HT1080 (cell line): ENCODE data around the gene MMD2.

RAMPAGE:
- cytosol, long total RNA, result no peak
- long total RNA, result no peak
- nucleus, long total RNA, result no peak
Measured at GRCh38 chr7:3159458-3159878, 115.8 kb upstream of the CARD11 start.

RAMPAGE:
- cytosol, long total RNA, result no peak
- long total RNA, result no peak
- nucleus, long total RNA, result no peak
Measured at GRCh38 chr7:3861706-3862160, 560.7 kb downstream of the SDK1 start.

GRCh38 chr7:3943146-3943675 is 642.2 kb downstream of the SDK1 start:
RAMPAGE:
- cytosol, long total RNA, result no peak
- long total RNA, result no peak
- nucleus, long total RNA, result no peak

DNA sequence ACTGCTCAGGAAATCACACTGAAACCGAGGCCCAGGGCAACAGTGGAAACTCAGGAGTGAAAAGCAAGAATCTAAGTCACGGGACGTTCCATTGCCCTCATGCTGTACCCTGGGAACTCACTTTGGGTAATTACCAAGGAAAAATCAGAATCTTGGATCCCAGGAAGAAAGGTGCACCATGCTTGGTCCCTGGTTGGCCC is 370.8 kb upstream of the FOXK1 start:
RAMPAGE:
- cytosol, long total RNA, result no peak
- long total RNA, result no peak
- nucleus, long total RNA, result no peak

DNA sequence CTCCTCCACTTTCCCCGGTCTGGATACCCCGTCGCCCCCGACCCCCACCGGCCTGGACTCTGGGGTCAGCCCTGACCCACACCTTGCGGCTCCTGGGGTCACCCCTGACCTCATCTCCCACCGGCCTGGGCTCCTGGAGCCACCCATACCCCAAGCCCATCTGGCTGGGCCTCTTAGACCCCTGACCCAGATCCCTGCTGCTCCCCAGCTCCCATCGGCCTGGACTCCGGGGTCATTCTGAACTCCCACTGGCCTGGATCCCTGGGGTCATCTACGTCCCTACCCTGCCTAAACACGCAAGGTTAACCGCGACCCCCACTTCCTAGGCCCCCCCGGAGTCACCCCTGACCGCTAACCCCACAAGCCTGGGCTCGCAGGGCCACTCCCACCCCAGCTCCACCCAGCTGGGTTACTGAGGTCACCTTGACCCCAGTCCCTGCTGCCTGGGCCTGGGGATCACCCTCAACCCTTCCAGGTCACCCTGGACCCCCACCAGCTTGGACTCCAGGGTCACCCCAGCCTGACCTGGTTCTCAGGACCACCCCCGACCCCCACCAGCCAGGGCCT is 1.1 kb downstream of the FOXK1 start:
RAMPAGE:
- cytosol, long total RNA, result no peak
- long total RNA, result no peak
- nucleus, long total RNA, result no peak

RAMPAGE:
- cytosol, long total RNA, result no peak
- long total RNA, result no peak
- nucleus, long total RNA, result no peak
Measured at GRCh38 chr7:4683872-4684621, 2.0 kb downstream of the FOXK1 start.

DNA sequence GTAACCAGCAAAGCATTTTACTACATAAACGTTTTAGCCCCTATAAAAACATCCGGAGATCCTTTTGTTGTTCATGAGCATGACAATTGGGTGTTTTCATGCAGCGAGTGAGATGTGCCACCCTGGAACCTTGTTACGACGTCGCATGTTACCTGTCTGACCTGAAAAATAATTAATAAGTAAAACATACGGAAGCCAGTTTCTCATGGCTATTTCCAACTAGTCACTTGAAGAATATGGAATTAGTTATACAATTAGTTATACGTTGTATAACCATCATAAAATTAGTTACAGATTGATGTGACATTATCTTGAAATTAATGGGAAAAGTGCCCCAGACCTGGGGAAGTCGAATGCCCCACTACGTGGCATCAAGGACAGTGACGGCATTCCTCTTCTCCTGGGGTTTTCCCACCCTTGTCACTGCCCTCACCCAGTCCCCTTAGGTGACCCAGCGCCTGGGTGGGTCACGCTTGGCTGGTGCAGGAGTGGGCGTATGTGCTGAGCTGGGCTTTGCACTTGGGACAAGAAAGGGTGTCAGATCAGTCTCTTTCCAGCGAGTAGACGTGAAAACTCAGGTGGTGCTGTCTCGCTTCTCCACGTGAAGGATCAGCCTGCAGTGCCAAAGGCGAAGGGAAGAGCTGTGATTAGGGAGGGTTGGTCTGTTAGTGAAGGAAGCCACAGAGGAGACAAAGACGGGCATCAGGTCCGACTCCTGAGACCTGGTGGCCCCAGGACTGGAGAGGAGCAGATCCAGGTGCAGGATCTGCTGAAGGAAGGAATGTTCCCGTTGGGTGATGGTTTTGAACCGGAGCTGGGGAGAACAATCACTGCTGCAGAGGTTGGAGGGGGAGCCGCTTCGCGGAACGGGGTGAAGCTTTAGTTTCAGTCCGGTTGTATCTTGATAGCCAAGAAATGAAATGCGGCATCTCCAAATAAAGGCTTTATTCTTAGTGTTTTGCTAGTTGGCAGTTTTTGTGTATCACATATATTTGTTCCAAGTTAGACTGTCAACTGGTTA is 7.6 kb downstream of the FOXK1 start:
RAMPAGE:
- cytosol, long total RNA, result no peak
- long total RNA, result no peak
- nucleus, long total RNA, result no peak

GRCh38 chr7:4692014-4692448 is 9.9 kb downstream of the FOXK1 start:
RAMPAGE:
- cytosol, long total RNA, result no peak
- long total RNA, result no peak
- nucleus, long total RNA, result no peak

DNA sequence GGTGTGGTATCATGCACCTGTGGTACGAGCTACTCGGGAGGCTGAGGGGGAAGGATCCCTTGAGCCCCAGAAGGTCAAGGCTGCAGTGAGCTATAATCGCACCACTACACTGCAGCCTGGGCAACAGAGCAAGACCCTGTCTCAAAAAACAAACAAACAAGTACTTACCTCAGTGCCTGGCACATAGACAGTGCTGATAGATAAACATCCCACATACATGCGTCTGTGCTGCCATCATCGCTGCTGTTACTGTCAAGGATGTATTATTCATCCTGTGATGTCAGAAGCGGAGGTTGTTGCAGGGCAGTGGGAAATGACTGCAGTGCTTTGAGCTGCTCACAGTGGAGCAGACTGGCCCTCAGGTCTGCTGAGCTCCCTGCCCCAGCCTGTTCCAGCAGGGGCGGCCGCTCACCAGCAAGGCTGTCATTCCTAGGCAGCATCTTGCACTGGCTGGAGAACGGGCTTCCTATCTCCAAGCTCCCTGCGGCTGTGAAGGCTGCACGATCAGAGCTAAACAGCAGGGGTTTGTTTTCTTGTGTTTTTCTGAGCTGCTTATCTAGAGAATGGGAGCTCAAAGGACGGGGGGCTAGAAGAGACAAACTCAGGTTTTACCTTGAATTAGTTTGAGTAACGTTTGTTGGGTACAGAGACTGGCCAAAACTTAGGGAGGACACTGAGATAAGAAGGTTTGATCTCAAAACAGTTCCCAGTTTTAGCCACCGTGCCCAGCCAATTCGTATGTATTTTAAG is 18.8 kb downstream of the FOXK1 start:
RAMPAGE:
- cytosol, long total RNA, result no peak
- long total RNA, result no peak
- nucleus, long total RNA, result no peak

DNA sequence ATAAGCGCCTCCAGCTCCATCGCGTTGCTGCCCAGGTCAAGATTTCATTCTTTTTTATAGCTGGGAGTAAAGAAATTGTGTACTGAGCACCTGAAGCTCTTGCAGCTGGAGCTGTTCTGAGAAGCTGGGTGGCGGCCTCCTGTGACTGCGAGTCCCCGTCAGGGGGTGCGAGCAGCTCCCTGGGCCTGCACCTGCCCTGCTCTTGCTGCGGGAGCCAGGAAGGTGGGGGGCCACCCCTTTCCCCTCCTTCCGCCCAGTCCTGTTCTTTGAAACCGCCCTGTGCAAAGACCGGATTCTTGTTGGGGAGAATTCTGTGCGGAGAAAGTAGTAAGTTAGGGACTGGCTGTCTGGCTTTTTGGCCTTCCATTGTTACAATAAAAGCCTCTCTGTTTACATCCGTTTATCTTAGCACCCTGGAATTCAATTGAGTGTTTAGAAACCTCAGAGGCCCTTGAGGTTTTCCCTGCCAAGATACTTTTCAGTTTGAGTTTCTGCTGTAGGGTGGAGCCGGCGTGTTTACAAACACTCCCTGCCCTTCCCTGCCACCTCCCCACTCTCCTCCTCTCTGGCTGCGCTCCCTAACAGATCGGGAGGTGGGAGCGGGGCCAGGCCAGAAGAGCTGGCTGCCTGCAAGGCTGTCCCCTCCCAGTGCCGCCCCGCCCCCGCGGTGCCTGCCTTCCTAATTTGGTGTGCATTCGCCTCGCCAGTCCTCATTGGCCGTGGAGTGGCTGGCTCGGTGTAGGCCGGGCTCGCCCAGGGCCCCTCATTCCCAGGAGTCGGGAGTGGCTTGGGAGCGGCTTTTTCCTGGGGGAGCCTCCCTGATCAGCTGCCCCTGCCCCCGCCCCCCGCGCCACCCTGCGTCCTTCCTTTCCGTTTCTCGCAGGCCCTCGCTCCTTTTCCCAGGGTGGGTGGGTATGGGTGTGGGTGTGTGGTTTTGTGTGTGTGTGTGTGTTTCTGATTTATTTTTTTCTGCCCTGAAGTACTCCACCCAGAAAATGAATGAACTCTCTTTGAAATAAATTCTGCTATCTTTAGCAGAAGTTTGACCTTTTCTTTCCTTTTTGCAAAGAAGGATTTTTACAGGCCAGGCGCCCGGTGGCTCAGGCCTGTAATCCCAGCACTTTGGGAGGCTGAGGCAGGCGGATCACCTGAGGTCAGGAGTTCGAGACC is 30.5 kb upstream of the AP5Z1 start:
RAMPAGE:
- cytosol, long total RNA, result no peak
- long total RNA, result no peak
- nucleus, long total RNA, result no peak

RAMPAGE:
- cytosol, long total RNA, result no peak
- long total RNA, result no peak
- nucleus, long total RNA, result no peak
Measured at GRCh38 chr7:4835583-4836178, 26.1 kb downstream of the PAPOLB start.

DNA sequence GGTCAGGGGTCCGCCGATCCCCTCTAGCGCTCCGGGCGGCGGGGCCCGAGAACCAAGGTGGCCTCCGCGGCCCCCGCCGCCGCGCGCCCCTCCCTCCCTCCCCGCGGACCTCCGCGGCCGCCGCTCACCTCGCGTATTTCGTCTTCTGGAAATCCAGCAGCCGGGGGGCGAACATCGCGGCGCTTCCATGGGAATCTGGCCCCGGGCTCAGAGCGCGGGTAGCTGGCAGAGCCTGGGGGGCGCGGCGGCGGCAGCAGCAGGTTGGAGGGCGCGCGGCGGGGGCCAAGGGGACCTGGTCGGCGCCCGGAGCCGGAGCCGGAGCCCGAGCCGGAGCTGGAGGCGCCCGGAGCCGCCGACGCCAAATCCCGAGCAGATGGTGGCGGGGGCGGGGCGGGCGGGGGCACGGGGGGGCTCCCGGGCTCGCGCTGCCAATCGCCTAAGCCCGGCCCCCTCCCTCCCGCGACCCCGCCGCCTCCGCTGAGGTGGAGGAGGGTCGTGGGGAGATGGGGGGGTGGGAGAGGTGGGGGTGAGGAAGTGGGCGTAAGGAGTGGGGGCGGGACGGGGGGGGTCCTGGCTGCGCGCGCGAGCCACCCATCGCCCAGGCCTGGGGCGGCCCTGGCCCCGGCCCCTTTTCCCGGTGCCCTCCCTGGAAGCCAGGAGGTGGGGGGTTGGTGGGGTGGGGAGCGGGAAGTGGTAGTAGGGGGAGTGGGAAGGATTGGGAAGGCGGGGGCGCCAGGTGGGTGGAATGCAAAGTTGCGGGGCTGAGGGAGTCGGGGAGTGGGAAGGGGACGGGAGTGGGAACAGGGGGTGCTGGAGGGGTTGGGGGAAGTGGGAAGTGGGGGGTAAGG is at the start of gene MMD2:
MMD2 (minus strand) TSS at position 345 of the 848 bp plus-strand sequence.
RAMPAGE:
- cytosol, long total RNA, result no peak
- long total RNA, result no peak
- nucleus, long total RNA, result no peak

DNA sequence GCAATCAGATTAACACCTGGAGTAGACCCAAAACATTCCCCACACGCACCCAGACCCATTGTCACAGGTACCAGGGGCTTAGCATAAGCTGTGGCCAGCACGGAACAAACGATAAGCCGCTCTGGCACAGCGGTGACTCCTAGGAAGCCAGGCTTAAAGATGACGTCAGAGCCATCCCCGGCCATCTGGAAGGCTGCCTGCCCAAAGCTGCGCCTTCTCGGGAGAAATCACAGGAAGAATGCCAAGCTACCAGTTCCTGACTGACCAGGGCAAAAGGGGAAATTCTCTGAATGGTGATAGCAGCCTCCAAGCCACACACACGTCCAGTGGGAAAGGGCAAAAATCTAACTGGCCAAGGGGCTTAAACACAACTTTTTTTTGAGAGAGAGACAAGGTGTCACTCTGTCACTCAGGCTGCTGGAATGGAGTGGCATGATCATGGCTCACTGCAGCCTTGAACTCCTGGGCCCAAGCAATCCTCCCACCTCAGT is 12.9 kb upstream of the WIPI2 start:
RAMPAGE:
- cytosol, long total RNA, result no peak
- long total RNA, result no peak
- nucleus, long total RNA, result no peak

RAMPAGE:
- cytosol, long total RNA, result no peak
- long total RNA, result no peak
- nucleus, long total RNA, result no peak
Measured at GRCh38 chr7:5212433-5212972, 22.5 kb downstream of the WIPI2 start.

DNA sequence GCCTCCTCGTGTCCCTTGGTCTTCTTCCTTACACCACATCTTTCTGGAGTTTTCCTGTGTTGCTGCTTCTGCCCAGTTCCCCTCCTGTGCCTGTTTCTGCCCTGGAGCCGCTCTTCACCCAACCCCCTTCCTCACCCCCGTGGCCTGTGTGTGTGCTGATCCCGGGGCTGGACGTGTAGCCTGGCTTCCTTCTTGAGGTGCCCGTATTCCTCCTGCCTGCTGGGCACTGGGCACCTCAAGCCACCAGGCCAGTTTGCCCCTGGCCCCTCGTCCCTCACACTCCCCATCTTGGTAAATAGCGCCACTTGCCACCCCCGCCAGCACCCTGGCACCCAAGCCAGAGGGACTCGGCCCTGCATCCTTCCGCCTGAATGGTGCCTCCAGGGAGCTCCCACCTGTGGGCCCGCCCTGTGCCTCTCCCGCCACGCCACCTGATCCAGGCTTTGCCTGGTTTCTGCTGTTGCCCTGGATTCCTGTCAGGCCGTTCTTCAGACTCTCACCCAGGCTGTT is 33.5 kb downstream of the WIPI2 start:
RAMPAGE:
- cytosol, long total RNA, result no peak
- long total RNA, result no peak
- nucleus, long total RNA, result no peak

DNA sequence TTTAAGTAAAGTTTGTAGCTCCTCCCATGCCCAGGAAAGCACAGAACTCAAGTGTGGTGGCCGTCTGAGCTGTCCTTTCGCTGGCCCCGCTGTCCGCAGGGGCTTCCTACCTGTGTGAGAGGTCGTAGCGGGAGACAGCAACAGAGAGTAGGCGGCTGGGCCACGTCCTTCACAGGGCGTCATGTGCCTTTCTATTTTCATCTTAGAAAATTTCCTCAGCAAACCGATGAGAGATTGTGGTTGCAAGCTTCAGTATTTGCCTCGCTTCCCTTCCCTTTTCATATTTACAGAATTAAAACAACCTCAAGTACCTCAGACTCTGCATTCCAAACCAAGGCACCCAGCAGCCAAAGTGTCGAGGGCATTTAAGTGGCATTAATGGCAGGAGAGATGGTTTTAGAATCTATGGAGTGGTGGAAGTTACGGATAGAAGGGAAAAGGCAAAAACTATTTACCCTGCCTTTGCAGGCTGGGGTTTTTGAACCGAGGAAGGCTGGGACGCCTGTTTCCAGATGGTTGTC is 41.8 kb downstream of the WIPI2 start:
RAMPAGE:
- cytosol, long total RNA, result no peak
- long total RNA, result no peak
- nucleus, long total RNA, result no peak

DNA sequence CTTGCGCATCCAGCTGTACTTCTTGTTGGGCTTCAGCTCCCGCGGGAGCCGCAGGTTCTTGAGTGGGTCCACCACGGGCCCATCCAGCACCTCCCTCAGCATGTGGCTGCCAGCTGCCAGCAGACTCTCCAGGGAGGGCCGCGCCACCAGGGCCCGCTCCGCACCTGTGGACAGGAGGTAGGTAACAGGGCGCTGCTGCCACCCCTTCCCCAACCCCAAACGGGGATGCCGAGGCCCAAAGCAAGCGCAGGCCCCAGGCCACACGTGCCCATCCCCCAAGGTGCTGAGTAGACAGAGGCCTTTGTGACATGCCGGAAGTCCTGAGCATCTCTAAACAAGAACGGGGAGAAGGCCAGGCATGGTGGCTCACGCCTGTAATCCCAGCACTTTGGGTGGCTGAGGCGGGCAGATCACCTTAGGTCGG is 61.0 kb downstream of the TNRC18 start:
RAMPAGE:
- cytosol, long total RNA, result no peak
- long total RNA, result no peak
- nucleus, long total RNA, result no peak

DNA sequence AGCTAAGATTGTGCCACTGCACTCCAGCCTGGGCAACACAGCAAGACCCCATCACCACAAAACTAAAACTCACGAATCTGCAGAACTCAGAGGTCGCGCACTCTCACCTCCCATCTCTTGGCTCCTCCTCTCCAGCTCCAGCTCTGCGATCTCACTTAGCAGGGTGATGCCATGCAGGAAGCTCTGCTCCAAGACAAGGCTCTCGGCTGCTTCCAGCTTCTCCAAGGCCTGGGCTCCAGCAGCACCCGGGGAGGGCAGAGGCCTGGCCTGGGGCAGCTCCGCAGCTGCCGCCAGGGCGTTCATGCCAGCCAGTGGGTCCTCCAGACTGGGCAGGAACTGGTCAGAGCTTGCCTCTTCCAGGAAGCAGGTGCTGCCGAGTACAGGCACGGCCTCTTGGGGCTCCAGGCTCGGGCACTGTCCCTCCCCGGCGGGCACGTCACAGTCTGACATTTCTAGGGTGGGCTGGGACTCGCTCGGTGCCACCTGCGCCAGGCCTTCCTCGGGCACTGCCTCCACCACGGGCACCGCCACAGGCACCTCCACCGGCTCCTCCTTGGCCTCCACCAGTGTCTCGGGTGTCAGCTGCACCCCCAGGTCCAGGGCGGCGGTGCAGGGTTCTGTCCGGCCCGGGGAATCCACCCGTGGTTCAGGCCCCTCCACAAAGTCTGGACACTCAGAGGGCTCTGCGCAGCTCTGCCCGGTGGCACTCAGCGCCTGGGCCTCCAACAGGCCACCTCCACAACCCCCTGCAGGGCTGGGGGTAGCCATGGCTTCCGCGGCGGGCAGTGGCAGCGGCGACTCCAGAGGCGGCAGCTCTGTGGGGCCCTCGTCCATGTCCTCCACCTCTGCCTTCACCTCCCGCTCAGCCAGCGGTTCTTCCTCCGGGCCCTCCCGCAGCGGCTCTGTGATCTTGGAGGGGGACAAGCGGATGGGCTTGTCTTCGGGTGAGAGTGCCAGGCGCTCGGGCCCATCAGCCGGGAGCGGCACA is 53.1 kb downstream of the TNRC18 start:
RAMPAGE:
- cytosol, long total RNA, result no peak
- long total RNA, result no peak
- nucleus, long total RNA, result no peak

DNA sequence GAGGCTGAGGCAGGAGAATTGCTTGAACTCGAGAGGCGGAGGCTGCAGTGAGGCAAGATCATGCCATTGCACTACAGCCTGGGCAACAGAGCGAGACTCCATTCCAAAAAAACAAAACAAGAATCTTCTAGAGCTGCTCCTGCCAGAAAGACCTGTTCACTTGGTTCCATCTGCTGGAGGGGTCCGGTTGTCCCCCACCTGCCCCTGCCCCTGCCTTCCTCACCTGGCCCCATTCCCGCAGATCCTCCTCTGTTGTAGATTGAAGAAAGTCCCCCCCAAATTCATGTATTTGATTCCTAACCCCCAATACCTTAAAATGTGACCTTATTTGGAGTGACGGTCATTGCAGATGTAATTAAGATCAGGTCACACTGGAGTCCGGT is 8.6 kb upstream of the TNRC18 start:
RAMPAGE:
- cytosol, long total RNA, result no peak
- long total RNA, result no peak
- nucleus, long total RNA, result no peak

GRCh38 chr7:5520548-5520992 is 7.0 kb upstream of the FBXL18 start:
RAMPAGE:
- cytosol, long total RNA, result no peak
- long total RNA, result no peak
- nucleus, long total RNA, result no peak